Cardiac septum (tissue), 1 donor: ENCODE measurements around the genes MPHOSPH9 and RILPL1.

- PRO-cap = no peak
Measured at GRCh38 chr12:122876735-122877269, 19.1 kb downstream of the VPS37B start.

- PRO-cap = no peak
Measured at GRCh38 chr12:122898156-122898467, 2.2 kb upstream of the VPS37B start.

DNA sequence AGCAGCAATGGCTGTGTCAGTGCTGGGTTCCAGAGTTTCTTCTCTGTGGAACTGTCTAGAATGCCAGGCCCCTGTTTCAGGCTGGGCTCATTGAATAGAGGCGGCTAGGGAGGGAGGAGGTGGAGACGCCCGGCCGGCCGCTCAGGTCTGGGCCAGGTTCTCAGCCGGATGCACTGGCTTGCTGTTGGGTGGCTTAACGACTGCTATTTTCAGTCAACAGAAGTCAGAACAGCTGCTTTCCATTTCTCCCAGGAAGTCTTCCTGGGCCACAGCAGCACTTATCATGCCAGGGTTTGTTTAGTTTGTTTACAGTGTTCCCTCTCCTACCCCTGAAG lies 26.0 kb upstream of the VPS37B start:
- PRO-cap = no peak

- PRO-cap = no peak
Measured at GRCh38 chr12:122943099-122943631, 23.1 kb downstream of the ABCB9 start.

DNA sequence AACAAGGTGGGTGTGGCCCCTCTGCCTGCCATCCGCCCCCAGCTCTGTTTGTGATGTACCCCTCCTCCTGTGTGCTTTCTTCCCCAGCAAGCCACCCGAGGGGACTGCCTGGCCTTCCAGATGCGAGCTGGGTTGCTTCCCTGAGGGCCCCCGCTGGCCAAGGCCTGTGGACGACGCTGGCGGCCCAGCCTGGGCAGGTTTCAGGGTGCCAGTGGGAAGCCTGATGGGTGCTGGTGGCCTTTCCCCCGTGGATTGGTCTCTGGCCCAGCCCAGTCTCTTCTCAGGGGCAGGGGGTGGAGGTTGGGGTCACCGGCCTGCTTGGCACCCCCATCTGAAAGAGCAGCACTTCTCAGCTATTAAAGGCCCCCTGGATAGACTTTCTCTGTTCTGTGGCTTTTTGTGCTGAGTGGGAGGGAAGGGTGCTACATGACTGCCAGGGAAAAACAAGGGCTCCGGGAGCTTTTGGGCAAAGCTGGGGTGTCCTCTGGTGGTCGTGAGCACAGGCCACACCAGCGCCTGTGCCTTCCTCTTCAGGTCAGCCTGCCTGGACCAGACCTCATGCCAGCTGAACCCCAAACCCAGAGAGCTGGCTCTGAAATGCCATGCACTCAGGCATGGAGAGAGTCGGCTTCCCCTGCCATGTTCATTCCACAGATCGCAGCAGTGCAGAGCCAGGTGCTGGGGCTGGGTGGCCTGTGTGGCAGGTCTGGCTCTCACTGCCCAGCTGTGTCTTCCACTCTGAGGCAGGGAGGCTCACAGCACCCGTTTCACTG lies 2.2 kb downstream of the ARL6IP4 start:
- PRO-cap = no peak

- PRO-cap = no peak
Measured at GRCh38 chr12:123058864-123059247, 78.4 kb downstream of the ARL6IP4 start.

DNA sequence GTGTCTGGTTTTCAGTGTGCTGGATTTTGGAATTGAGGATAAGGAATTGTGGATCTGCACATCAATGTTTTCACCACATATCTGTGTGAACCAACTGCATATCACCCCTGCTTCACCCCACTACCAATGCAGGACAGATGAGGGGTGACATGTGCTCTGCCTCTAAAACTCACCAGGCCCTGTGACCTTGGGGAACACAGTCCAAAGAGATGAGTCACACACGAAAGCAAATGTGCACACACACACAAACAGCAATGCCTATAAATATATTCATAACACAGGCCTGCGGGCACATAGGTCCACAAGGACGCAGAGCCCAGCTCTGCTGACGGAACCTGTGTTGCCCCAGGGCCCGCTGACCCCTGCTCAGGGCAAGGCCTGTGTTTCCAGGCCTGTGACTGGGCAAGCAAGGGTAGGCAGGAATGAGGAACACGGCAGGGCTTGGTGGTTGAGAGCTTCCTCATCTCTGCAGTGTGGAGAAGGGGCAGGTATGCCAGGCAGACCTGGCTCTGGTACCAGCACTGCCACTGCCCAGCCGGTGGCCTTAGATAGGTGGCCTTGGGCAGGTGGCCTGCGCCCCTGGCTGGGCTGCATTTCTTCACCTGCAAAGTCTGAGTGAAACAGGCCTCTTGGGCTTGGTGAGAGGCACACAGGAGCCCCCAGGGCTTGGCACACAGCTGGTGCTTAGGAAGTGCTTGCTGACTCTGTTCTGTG lies 82.4 kb downstream of the ARL6IP4 start:
- PRO-cap = bidirectional peak, plus-strand start at position 292 of the sequence, minus-strand start at position 171 of the sequence

- PRO-cap = unidirectional peak, plus-strand start at chr12:123075765
Measured at GRCh38 chr12:123075460-123076464, 75.1 kb downstream of the PITPNM2 start.

DNA sequence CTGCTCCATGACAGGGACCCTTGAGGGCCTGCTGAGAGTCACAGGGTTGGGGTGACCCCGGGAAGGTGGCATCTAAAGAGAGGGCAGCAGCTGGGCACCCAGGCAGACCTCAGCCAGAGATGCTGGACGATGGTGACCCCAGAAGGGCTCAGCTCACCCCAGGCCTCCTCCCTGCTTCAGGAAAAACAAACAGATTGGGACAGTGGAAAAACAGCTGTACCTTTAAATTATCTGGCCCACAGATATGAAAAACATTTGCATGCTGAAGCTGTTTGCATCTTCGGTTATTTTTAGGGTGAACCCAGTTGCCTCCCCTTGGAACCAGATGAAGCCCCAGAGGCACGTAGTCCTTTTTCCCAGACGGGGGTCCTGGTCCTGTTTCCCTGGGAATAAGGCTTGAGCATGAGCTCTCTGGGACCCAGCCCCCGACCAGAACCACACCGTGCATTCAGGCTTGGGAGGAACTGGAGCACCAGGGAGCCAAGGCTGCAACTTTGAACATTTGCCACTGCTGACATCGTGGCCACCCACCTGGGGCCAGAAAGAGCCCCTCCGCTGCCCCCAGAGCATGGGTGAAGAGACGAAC lies 66.8 kb downstream of the PITPNM2 start:
- PRO-cap = no peak

GRCh38 chr12:123232486-123233299 lies at the start of gene MPHOSPH9:
Gene MPHOSPH9, minus strand, starts transcription at chr12:123233141.
- PRO-cap = bidirectional peak, plus-strand start at chr12:123232917, minus-strand start at chr12:123232755; bidirectional peak, plus-strand start at chr12:123233436, minus-strand start at chr12:123233170

- PRO-cap = unidirectional peak, plus-strand start at chr12:123271233
Measured at GRCh38 chr12:123270992-123271436, 642 bp downstream of the CDK2AP1 start.

DNA sequence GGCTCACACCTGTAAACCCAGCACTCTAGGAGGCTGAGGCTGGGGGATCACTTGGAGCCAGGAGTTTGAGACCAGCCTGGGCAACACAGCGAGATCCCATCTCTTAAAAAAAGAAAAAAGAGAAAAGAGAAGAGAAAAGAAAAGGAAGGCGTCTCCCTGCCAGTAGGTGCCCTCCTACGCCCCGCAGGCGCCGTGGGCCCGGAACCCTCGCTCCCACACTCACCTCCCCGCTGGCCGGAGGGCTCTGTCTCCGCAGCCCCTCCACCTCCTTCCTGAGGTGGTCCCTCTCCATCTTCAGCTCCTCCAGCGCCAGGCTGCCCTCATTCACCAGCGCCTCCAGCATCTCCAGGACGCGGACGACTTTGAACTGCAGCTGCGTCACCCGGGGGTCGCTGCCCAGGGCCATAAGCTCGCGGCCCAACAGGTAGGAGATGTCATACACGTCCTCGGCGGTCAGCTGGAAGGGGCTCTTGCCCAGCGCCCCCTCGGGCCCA lies 578 bp downstream of the RILPL2 start:
- PRO-cap = no peak

- PRO-cap = bidirectional peak, plus-strand start at chr12:123533793, minus-strand start at chr12:123533712; bidirectional peak, plus-strand start at chr12:123534194, minus-strand start at chr12:123533916
Measured at GRCh38 chr12:123533644-123534248, at the start of gene RILPL1. Gene RILPL1, minus strand, starts transcription at chr12:123533719.

DNA sequence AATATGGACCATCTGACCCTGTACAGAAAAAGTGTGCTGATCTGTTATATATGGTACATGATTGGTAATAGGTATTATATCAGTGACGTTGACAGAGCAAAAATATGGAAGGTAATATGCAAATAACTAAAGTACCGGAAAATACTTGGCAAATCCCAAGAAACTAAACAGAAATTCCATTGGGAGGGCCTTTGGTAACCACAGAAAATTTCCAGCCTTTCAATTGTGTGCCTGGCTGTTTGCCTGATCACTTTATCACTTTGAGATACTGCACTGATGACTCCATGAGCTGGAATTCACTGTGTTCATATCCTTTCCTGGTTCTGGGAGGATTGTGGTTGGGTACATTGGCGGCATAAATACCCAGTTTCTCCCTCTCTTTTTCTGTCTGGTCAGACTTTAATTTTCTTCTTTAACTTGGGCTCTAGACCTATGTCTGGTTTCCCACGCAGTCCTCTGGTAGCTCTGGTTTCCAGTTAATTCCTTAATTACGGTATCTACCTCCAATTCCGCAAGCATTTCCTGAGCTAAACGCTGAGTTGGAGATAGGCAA lies 61.5 kb upstream of the RFLNA start:
- PRO-cap = no peak

GRCh38 chr12:124238675-124239420 lies 56.0 kb upstream of the RFLNA start:
- PRO-cap = no peak

- PRO-cap = no peak
Measured at GRCh38 chr12:124240371-124240841, 54.5 kb upstream of the RFLNA start.

GRCh38 chr12:124326780-124327260 lies 31.9 kb downstream of the RFLNA start:
- PRO-cap = no peak

DNA sequence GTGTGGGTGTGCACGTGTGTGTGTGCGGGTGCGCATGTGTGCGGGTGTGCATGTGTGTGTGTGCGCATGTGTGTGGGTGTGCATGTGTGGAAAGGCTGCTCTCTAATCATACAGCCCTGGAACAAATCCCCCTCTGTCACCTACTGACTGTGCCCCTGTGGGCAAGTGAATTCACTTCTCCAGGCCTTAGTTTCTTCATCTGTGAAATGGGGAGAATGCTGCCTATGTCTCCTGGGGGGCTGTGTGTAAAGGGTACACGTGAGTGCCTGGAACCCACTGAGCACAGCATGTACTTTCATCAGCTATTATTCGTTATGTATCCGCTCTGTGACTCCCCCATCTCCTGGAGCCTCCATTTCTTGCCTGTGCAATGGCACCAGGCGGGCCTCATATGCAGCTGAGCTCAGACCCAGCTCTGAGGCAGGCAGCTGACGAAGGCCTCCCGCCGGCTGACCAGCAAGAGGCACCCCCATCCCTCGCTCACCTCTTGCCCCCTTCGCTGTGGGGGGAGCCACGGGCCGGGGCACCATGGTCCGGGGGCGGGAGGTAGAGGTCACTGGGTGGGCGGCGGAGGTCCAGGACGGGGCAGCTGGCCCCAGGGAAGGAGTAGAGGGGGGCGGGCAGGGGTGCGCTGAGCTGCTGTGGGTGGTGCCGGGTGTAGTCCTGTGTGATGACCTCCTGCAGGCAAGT lies 39.2 kb downstream of the RFLNA start:
- PRO-cap = no peak

DNA sequence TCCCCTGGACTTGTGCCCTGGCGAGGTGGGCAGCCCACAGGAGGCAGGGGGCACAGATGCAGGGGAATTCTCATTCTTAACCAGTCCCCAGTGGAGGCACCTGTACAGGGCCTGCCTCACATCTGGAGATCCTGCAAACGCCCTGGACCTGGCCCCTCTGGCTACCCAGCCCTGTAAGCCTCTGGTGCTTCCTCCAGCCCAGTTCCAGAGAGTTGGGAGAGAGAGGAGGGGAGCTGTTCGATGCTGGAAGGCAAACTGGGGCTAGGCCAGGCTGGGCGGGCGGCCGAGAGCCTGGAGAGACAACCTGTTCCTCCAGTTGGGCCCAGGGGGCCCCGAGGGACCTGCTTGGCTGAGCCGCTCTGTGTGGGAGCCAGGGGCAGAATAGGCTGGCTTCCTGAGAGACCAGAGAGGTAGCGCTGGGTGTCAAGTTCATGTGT lies 64.6 kb downstream of the RFLNA start:
- PRO-cap = no peak

GRCh38 chr12:124384583-124385022 lies 89.7 kb downstream of the RFLNA start:
- PRO-cap = no peak